ENCODE measurements around a stretch of chr21.

GRCh38 chr21:45405765-45406802, 1.1 kb downstream of the COL18A1 start:
- RRBS = 36% methylated on average over 44 of the region's 93 CpGs

GRCh38 chr21:45512956-45514031, 28.9 kb downstream of the SLC19A1 start:
- RRBS = 94% methylated on average over 10 of the region's 24 CpGs

DNA sequence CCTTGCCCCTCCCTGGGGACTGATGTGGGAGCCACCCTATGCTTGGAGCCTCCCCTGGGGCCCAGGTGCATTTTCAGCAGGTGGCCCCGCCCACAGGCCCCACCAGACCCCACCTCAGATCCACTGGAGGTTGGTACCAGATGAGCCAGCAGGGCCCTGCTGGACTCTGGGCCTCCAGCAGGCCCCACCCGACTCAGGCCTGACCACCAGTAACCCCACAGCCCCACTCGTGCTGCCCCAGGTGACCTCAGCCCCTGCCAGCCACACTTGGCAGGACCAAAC, 8.8 kb downstream of the SLC19A1 start:
- RRBS = no CpG with 5 or more reads among the region's 3 CpGs

DNA sequence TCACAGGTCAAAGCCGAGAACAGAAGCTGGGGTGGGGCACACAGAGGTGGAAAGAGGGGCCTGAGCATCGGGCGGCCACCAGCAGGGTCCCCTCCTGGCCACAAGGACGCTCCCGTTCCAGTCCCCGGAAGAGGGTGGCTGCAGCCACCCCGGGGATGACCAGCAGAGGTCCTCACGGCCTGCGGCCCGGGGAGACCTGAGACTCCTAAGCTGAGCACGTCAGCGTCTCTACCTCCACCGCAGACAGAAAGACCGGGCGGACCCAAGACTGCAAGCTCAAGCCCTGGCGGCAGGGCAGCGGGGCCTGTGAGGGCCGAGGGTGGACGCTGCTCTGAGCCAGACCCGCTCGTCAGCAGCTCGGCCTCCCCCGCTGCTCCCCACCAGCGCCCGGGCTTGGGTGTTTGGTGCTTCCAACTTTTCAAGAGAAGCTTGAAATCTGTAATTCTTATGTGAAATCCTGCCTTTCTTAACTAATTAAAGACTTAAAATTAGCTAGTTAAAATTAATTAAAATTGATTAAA, 13.9 kb upstream of the SLC19A1 start:
- RRBS = 38% methylated on average over 8 of the region's 25 CpGs

- RRBS = 63% methylated on average over 44 of the region's 114 CpGs
Measured at GRCh38 chr21:45590080-45591413, 48.3 kb upstream of the SLC19A1 start.

DNA sequence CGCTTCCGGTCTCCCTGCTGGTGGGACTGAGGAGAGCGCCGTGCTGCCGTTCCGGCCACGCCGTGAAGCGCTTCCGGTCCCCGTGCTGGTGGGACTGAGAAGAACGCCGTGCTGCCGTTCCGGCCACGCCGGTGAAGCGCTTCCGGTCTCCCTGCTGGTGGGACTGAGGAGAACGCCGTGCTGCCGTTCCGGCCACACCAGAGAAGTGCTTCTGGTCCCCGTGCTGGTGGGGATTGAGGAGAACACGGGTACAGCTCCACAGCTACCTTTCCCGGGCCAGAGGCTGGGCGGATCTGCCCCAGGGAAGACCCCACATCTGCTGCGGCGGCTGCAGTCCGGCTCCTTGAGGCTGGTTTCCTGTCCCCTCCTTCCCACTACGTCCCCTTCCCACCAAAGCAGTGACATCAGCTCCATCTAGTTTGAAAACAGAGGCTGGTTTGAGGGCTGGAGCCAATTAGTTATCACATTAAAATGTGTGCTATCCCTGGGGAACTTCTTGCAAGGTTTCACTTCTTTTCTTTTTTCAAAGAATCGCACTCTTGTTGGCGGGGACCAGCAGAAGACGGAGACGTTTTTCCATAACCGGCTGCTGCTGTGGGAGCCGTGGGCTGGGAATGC, 9.1 kb upstream of the PCBP3 start:
- RRBS = 16% methylated on average over 8 of the region's 37 CpGs

DNA sequence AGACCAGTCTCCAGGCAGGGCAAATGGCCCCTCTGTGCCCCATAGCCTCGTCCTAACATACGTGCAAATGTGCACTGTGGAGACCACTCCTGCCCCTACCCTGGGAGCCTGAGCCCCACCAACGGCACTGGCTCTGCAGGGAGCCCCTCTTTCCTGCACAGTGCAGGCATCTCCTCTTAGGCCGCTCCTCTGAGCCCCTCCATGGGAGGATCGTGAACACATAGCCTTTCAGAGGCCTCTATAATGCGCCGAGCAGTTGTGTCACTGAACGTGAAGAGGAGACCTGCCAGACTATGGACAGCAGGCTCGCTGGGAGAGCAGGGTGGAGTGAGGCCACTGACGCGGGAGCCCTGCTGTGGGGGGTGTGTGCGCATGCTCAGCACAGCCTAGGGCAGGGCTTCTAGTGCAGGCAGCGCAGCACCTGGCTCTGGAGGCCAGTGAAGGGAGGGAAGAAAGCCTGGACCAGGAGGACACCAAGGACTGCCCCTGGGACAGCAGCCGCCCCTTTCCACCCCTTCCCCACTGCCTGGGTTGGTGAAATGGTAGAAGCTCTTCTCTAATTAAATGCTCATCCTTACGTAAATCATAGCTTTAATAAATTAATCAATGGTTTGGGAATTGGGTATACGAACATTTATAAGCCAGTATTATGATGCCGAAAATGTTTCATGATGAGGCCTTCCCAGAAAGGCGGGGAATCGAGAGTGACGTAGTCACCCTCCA, 151.2 kb upstream of the COL6A1 start:
- RRBS = no CpG with 5 or more reads among the region's 20 CpGs

- RRBS = no CpG with 5 or more reads among the region's 13 CpGs
Measured at GRCh38 chr21:45917063-45917539, 64.5 kb upstream of the COL6A1 start.

DNA sequence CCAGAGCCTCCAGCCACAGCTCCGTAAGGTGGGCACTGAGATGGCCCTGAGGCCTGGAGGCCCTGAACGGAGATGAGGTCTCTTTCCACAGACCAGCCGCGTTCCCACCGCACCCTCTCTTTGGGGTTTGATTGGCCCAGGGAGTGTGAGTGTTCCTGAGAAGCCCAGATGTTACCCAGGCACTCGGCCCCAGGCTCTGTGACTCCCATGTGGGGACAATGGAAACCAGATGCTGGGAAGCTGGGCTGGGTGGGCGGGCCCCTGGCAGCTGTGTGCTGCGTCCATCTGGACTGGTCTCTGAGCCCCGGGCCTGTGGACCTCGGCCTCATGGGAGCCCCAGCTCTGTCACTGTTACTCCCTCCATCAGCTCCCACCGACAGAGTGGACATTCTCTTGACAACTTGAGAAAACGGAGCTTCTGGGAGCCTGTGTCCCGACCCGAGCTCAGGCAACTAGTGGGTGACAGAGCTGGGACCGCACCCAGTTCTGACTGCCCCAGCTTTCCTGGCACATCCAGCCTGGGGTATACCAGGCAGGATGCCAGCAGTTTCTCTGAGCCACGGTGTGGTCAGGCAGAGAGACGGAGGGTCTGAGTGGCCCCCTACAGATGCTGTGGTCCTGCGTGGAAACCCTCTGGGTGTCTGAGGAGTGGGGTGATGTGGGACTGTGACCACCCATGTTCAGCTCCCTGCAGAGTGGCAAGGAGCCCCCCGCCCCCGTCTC, 9.8 kb upstream of the COL6A1 start:
- RRBS = no CpG with 5 or more reads among the region's 20 CpGs

DNA sequence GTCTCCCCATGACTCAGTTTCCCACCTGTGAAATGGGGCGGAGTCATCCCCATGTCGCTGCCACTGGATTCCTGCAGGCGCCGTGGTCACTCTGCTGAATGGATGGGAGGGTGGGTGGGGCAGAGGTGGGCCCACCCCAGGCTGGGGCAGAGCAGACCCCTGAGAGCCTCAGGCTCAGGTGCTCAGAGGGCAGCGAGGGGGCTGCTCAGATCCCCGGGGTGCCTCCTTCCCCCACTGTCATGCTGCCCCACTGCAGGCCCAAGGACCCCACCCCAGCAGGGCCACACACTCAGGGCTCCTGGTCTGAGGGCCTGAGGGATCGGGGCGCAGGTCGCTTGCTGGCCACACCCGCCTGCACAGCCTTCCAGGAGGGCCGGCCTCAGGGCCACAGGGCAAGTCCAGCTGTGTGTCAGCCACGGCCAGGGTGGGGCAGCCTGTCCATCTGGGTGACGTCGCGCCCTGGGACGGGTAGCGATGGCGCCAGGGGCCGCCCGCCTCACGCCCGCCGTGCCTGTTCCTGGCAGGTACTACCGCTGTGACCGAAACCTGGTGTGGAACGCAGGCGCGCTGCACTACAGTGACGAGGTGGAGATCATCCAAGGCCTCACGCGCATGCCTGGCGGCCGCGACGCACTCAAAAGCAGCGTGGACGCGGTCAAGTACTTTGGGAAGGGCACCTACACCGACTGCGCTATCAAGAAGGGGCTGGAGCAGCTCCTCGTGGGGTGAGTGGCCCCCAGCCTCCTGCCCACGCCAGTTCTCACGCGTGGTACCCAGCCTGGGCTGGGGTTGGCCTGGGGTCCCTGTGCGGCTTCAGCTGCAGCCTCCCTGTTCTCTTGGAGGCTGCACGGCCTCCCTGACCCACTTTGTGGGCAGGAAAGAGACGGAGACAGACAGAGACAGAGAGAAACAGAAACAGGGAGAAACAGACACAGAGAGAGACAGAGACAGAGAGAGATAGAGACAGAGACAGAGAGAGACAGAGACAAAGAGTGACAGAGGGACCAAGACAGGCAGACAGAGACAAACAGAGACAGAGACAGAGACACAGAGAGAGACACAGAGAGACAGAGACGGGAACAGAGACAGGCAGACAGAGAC, 2.5 kb downstream of the COL6A1 start:
- RRBS = no CpG with 5 or more reads among the region's 48 CpGs

- RRBS = no CpG with 5 or more reads among the region's 8 CpGs
Measured at GRCh38 chr21:46031690-46031889, 50.0 kb downstream of the COL6A1 start.

DNA sequence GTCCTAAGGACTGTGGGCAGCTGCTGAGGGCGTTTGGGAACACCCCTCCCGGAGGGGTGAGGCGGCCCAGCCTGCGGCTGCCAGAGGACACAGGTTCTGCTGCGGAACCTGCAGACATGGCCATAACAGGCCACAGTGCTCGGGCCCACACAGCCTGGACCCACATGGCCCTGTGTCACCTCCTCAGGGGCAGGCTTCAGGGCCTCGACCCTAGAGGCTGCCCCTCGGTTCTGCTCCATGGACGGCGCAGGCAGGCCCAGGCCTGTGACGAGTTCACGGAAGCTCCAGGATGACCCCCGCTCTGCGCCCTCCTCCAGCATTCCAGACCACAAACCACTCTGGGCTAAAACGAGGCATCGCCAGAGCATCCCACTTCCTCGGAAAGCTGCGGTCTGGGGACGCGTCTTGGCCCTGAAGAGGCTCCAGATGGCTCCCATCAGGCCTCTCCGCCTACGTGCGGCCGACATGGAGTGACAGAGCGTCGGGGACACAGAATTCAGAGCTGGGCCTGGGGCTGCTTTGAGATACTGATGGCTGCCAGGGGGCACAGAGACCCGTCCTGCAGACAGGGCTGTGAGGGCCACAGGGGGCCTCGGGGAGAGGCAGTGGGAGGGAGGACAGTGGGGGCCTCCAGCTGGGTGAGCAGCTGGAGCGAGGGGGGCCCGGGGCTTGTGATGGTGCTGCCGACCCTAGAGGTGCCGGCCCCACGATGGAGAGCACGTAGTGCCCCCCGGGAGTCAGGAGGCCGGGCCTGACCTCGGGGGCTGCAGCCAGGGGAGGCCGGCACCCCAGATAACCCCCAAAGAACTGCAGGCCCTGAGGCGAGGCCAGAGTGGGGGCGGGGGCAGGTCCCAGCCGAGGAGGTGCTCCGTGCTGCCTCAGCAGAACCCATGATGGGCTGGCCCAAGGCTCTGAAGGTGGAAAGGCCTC, 54.8 kb downstream of the COL6A1 start:
- RRBS = 89% methylated on average over 5 of the region's 42 CpGs

- RRBS = 53% methylated on average over 1 of the region's 10 CpGs
Measured at GRCh38 chr21:46254362-46255075, 25.9 kb upstream of the LSS start.

DNA sequence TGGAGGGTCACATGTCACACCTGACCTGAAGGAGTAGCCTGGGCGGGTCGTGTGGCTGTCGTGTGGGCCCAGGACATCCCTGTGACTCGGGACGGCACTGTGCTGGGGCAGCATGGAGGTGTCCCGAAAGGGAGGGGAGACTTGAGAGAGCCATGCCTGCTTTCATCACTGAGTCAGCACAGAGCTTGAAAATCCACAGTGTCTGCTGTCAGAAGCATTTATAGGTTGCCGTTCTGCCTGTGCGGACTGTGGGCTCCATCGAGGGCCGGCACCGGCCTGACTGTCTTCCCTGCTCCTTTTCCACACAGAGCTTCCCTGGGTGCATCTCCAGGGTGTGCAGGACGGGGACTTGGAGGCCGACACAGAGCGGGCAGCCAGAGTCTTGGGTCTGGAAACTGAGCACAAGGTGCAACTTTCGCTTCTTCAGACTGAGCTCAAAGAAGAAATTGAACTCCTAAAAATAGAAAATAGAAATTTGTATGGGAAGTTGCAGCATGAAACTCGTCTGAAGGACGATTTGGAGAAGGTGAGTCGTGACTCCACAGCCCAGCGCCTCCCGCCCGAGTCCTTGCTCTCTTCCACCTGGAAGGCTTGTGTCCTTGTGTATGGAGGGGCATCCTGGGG, 32.8 kb downstream of the PCNT start:
- RRBS = no CpG with 5 or more reads among the region's 21 CpGs

DNA sequence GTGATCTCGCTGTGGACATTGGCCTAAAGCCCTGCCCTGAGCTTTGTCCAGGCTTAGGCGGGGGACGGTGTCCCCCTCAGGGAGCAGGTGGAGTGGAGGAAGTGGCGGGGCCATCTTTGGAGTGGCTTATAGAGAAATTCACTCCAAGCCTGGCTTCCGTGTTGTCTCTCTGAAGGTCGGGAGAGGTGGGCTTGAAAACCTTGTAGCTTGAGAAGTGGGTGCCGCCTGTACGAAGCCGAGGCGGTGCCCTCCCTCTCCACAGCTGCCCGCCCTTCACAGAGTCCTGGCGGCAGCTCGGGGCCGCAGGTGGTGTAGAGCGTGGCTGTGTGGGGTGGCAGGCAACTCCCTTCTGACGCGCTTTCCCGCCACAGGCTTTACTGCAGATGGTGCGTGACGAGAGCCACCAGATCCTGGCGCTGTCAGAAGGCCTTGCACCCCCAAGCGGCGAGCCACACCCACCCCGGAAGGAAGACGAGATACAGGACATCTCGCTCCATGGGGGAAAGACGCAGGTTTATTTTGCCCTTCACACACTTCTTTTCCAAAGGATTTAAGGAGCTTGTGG, 33.1 kb upstream of the DIP2A start:
- RRBS = no CpG with 5 or more reads among the region's 27 CpGs

DNA sequence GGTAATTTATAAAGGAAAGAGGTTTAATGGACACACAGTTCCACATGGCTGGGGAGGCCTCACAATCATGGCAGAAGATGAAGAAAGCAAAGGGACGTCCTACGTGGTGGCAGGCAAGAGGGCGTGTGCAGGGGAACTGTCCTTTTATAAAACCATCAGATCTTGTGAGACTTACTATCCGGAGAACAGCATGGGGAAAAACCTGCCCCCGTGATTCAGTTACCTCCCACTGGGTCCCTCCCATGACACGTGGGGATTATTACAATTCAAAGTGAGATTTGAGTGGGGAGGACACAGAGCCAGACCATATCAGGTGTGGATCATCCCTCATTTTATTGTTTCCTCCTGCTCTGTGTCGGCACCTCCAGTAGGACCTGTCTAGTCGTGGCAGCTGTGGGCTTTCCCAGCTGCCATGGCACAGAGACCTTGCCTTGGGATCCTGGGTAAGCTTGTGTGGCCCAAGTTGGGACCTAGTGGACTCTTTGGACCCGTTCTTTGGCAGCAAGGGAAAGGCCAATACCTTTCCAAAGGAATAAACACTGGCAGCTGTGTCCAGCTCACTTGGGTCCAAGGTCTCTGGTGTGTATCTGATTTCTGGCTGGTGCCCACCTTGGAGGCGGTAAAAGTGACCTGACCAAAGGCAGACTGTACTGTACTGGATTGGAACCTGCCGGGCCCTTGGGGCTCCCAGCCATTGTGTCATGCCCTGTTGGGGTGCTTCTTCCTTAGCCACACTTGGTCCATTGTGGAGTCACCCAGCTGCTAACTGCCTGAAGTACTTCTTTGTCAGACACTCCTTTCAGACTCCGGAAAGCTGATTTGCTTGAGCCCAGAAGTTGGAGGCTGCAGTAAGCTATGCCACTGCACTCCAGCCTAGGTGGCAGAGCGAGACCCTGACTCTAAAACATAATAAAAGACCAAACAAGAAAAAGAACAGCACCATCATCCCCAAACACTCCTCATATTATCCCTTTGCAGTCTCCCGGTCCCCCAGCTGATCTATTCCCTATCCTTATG, 21.8 kb downstream of the DIP2A start:
- RRBS = no CpG with 5 or more reads among the region's 14 CpGs